GM12891 (cell line): Measurements from ENCODE around the genes ASPDH, GPR32, ACP4 and KLK13.

- RRBS, result no CpG with 5 or more reads among the region's 8 CpGs
Observed at GRCh38 chr19:50020602-50021092, 4.5 kb downstream of the VRK3 start.

DNA sequence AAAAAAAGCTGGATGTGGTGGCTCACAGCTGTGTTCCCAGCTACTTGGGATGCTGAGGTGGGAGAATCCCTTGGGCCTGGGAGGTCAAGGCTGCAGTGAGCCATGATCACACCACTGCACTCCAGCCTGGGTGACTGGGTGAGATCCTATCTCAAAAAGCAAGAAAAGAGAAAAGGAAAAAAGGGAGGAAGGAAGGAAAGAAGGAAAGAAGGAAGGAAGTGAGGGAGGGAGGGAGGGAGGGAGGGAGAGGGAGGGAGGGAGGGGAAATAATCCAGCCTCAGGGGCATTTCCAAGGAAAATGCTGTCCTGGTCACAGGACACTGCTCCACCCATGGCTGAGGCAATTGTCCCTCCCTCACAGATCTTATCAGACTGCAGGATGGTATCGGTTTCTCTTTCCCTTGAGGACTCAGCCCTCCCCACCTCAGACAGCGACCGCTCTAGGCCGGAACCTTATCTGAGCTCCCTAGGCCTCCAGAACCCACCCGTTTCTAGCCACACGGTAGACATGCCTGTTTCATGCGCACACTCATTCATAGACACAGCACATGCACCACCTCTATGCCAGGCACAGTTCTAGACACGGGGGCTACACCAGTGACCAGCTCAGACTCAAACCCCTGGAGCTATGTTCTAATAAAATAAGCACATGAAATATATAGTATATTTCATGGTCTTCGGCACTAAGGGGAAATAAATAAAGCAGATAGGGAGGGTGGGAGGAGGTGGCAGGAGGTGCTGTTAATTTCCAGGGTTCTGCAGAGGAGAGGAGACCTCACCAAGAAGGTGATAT is 10.0 kb upstream of the IZUMO2 start:
- RRBS, result no CpG with 5 or more reads among the region's 9 CpGs

- RRBS, result 56% methylated on average over 3 of the region's 24 CpGs
Observed at GRCh38 chr19:50187572-50188367, 15.7 kb upstream of the MYH14 start.

- RRBS, result no CpG with 5 or more reads among the region's 13 CpGs
Observed at GRCh38 chr19:50272382-50272978, 56.7 kb downstream of the KCNC3 start.

- RRBS, result 74% methylated on average over 13 of the region's 20 CpGs
Observed at GRCh38 chr19:50286166-50286857, 42.9 kb downstream of the KCNC3 start.

DNA sequence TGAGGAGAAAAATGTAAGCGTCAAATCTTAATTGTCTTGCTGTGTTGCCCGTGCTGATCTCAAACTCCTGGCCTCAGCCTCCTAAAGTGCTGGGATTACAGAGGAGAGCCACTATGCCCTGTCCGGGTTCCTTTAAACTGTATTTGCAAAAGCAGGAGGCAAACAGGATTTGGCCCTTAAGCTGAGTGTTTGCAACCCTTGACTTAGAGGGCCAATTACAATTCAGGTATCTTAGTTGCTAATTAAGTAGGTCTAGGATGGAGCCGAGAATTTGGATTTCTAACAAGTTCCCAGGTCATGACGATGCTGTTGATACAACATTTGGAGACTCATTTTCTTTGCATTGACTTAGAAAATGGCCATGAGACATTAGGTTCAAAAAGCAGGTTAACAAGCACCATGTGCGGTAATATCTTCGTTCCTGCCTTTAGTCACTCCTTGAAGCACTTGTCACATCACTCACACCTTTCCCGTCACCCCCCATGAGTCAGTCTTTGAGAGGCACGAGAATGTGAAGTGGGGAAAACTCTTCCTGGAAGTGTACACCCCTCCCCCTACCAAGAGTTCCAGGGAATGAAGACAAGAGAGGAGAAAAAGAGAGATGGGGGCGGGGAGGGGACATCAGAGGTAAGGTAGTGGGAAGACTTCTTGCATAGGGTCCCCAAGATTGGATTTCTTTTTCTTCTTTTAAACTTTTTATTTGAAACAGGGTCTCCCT is 2.6 kb downstream of the NAPSA start:
- RRBS, result no CpG with 5 or more reads among the region's 10 CpGs

- RRBS, result no CpG with 5 or more reads among the region's 9 CpGs
Observed at GRCh38 chr19:50380211-50380540, 3.9 kb downstream of the NR1H2 start.

DNA sequence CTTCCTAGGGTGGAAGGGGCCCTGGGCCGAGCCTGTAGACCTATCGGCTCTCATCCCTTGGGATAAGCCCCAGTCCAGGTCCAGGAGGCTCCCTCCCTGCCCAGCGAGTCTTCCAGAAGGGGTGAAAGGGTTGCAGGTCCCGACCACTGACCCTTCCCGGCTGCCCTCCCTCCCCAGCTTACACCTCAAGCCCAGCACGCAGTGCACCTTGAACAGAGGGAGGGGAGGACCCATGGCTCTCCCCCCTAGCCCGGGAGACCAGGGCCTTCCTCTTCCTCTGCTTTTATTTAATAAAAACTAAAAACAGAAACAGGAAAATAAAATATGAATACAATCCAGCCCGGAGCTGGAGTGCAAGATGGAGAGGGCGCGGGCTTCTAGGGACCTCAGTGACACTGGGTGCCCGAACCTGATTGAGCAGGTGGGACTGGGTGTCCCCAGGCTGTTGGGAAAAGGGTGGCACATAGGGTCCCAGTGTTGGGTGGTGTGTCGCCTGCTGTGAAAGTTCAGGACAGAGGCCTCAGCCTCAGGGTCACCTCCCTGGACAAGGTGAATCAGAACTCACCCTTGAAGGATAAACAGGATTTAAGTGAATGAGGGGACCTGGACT is 1.4 kb upstream of the POLD1 start:
- RRBS, result over 99% methylated on average over 3 of the region's 12 CpGs

DNA sequence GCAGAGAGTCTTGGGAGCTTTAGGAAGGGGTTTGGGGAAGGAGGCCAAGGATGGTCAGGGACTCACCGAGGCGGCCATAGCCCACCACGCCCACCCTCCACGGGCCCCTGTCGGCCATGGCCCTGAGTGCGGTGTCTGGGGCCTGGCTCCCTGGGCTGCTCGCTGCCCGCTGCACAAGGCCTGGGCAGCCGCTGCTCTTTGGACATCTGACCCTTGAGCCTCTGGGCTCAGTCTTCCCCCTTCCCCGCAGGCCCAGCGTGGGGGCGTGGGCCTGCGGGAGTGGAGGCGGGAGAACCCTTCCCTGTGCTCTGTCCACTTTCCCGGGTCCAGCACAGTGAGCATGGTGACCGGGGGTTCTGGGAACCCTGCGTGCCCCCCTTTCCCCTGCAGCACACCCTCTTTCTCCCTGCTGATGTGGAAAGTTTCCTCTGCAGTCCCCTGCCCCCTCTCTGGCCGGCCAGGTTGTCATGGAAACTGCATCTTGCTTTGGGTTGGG is at the start of gene ASPDH:
TSS of gene ASPDH (minus strand) at position 208 of the 496 bp plus-strand sequence.
- RRBS, result no CpG with 5 or more reads among the region's 18 CpGs

GRCh38 chr19:50601506-50602168 is 33.4 kb upstream of the LRRC4B start:
- RRBS, result no CpG with 5 or more reads among the region's 11 CpGs

- RRBS, result 37% methylated on average over 7 of the region's 90 CpGs
Observed at GRCh38 chr19:50724968-50726155, 2.2 kb downstream of the CLEC11A start.

GRCh38 chr19:50770227-50770650 is at the start of gene GPR32:
GPR32 (plus strand) TSS chr19:50770464.
- RRBS, result no CpG with 5 or more reads among the region's 3 CpGs

DNA sequence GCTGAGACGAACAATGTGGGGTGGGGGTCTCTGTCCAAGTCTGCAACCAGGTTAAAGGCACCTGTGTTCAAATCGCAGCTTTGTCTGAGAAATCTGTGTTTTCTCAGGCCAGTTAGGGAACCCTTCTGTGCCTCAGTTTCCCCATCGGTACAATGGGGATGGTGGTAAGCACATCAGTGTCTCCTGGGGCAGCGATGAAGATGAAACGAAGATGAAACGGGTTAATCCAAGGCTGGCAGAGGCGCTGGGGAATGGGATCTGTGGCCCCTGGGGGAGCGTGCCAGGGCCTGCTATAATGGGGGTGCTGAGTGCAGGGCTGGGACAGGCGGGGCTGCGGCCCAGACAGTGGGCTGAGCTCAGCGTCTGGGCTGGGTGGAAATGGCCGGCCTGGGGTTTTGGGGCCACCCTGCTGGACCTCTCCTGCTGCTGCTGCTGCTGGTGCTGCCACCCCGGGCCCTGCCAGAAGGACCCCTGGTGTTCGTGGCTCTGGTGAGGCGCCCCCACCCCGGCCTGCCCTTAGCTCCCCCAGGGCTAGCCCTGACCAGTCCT is at the start of gene ACP4:
TSS of gene ACP4 (plus strand) at position 379 of the 549 bp plus-strand sequence.
- RRBS, result 92% methylated on average over 4 of the region's 16 CpGs

DNA sequence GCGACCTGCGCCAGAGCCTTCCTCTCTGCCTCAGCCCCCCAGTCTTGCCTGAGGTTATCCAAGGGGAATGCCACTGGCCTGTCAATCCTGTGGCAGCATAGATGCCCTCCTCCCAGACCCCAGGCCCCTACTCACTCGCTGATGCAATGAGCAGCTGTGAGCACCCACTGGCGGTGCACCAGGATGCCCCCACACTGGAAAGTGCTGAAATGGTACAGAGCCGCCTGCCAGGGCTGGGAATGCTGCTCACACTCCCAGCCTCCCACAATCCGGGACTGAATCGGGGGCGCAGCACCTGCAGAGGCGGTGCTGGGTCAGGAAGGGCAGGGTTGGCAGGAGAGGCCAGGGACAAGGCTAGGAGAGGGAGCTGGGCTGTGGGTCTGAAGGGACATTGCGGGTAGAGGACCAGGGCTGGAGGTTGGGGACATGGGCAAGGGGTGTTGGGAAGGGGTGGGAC is 2.0 kb downstream of the KLK1 start:
- RRBS, result no CpG with 5 or more reads among the region's 10 CpGs

GRCh38 chr19:50948629-50949112 is 4.2 kb downstream of the KLK5 start:
- RRBS, result no CpG with 5 or more reads among the region's 12 CpGs

GRCh38 chr19:51064722-51065310 is at the start of gene KLK13:
KLK13 (minus strand) TSS chr19:51065092.
- RRBS, result 9% methylated on average over 15 of the region's 35 CpGs

- RRBS, result no CpG with 5 or more reads among the region's 10 CpGs
Observed at GRCh38 chr19:51138417-51139001, 3.6 kb upstream of the SIGLEC7 start.

DNA sequence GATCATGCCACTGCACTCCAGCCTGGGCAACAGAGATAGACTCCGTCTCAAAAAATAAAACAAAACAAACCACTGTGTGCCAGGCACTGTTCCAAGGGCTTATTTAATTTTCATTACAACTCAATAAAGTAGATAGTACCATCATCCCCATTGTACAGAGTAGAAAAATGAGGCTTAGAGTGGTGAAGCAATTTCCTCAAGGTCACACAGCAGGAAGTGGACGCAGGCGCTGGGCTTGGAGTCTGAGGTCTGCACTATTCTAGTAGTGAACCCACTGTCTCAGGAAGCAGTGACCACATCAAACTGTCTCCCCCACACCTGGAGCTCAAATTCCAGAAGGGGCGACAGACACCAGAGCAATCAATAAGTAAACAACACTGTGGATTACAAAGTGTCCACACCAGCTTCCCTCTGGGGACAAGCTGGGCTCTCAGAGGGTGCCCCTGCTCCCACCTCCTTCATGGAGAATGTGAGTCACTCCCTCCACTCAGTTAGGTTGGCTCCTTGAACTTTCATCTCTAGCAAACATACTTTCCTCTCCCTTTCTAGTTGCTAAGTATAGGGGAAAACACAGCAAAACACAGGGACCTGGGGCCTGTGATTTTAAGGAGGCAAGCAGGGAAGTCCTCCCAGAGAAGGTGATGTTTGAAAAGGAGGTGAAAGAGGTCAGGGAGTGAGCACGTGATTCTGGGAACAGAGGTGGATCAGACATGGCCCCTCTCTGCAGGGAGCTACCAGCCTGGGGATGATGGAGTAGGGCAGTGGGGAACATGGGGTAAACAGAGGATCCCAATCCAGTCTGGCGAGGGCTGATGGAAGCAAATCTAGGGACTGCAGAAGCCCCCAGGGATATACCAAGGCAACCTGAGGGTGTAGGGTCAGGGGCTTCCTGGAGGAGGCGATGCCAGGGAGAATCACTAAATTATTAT is 3.4 kb downstream of the ETFB start:
- RRBS, result no CpG with 5 or more reads among the region's 7 CpGs

GRCh38 chr19:51393750-51394778 is 3.7 kb upstream of the C19orf84 start:
- RRBS, result no CpG with 5 or more reads among the region's 48 CpGs

DNA sequence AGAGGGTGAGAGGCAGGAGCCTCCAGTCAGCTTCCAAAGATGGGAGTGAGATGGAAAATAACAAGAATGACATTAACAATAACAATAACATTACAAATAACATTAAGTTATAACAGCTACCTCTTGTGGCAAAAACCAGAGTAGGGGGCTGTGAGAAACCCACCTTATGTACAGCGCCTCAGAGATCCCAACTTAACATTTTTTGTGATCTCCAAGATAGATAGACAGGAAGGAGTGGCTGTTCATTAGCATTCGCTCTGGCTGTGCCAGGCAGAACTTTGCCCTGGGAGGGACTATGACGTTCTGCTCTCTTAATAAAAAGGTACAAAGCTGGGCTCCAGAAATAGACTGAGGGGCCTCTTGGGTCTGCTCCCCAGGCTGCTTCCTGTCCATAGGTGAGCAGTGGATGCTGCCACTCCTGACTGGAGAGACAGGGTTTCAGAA is 15.0 kb upstream of the SIGLEC8 start:
- RRBS, result no CpG with 5 or more reads among the region's 3 CpGs